IMR-90 (cell line): Measurements from ENCODE around the genes MRPL52 and PSMB11.

- RRBS = no CpG with 5 or more reads among the region's 4 CpGs
CAGE:
- cytosol, long polyA plus RNA = no peak
- long polyA plus RNA = no peak
- nucleus, long polyA plus RNA = no peak
Measured at GRCh38 chr14:21894253-21894537, 220.6 kb upstream of the OR4E1 start.

GRCh38 chr14:22472806-22473355 lies 116.1 kb downstream of the DAD1 start:
- RRBS = no CpG with 5 or more reads among the region's 8 CpGs
CAGE:
- cytosol, long polyA plus RNA = no peak
- long polyA plus RNA = no peak
- nucleus, long polyA plus RNA = no peak

- RRBS = no CpG with 5 or more reads among the region's 2 CpGs
CAGE:
- cytosol, long polyA plus RNA = no peak
- long polyA plus RNA = no peak
- nucleus, long polyA plus RNA = no peak
Measured at GRCh38 chr14:22482732-22483282, 106.2 kb downstream of the DAD1 start.

DNA sequence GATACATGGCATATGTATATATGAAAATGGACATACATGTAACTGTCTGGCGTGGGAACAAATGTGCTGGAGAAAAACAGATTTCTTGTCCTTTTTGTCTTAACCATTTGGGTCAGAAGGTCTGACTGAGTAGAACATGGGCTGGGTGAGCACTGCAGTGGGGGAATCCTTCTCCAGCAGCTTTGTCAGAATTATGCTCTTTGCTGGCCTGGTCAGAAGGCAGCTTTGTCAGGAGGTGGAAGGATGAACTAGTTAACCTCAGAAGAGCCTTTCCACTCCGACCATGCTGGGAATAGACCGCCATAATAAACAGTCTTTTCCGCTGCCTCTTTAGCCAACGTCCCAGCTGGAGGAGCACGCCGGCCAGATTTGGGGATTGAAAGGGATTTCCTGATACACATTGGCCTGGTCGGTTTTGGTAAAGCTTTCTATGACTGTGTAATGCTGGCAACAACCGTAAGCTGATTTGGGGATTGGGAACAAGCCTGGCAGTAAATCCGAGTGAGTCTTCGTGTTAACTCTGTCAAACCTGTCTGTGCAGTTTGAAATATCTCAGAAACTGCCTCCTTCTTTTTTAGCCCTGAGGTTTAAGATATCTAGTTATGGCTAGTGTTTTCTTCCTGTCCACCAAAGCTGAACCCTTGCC lies 87.1 kb downstream of the DAD1 start:
- RRBS = no CpG with 5 or more reads among the region's 11 CpGs
CAGE:
- cytosol, long polyA plus RNA = no peak
- long polyA plus RNA = no peak
- nucleus, long polyA plus RNA = no peak

- RRBS = 2% methylated on average over 6 of the region's 49 CpGs
CAGE:
- cytosol, long polyA plus RNA = start-site peak on the plus strand at chr14:22829874-22829924, 4,992 and 6,980 reads in 2 replicates
- long polyA plus RNA = start-site peak on the plus strand at chr14:22829889-22829951, 3,519 and 4,367 reads in 2 replicates
- nucleus, long polyA plus RNA = start-site peak on the plus strand at chr14:22829890-22829926, 733 and 2,463 reads in 2 replicates
Measured at GRCh38 chr14:22829421-22830630, at the start of gene MRPL52. TSS of gene MRPL52 (plus strand) at chr14:22829887.

GRCh38 chr14:22848705-22849923 lies 12.7 kb downstream of the MMP14 start:
- RRBS = no CpG with 5 or more reads among the region's 28 CpGs
CAGE:
- cytosol, long polyA plus RNA = no peak
- long polyA plus RNA = no peak
- nucleus, long polyA plus RNA = no peak

- RRBS = no CpG with 5 or more reads among the region's 6 CpGs
CAGE:
- cytosol, long polyA plus RNA = no peak
- long polyA plus RNA = no peak
- nucleus, long polyA plus RNA = no peak
Measured at GRCh38 chr14:22872874-22873275, 1.3 kb downstream of the LRP10 start.

DNA sequence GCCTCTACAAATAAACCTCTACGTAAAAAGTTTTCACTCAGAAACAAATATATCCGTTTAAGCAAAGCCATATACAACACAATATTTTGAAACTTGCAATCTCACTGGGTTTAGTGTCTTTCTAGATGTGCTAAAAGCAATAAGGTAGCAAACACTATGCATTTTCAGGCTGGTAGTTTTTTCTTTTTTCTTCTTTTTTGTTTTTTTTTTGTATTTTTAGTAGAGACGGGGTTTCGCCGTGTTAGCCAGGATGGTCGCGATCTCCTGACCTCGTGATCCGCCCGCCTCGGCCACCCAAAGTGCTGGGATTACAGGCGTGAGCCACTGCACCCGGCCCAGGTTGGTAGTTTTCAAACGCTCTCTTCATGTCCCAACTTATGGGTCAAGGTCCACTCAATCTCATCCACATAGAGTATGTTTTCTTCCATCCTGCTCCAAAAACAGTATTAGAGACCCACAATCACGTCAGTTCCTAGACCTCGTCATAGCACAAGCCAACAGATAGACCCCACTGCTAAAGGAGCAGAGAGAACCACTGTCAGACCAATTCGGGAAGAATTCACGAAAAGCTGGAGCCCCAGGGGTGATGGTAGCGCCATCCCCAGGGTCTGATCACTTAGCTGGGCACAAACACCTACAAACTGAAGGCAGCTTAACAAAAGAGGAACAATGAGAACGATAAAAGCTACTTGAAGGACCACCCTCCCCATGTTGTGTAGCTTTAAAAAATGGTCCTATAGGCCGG lies 1.4 kb downstream of the RBM23 start:
- RRBS = no CpG with 5 or more reads among the region's 21 CpGs
CAGE:
- cytosol, long polyA plus RNA = no peak
- long polyA plus RNA = no peak
- nucleus, long polyA plus RNA = no peak

- RRBS = no CpG with 5 or more reads among the region's 8 CpGs
CAGE:
- cytosol, long polyA plus RNA = no peak
- long polyA plus RNA = no peak
- nucleus, long polyA plus RNA = no peak
Measured at GRCh38 chr14:22979758-22980403, 2.5 kb downstream of the AJUBA start.

DNA sequence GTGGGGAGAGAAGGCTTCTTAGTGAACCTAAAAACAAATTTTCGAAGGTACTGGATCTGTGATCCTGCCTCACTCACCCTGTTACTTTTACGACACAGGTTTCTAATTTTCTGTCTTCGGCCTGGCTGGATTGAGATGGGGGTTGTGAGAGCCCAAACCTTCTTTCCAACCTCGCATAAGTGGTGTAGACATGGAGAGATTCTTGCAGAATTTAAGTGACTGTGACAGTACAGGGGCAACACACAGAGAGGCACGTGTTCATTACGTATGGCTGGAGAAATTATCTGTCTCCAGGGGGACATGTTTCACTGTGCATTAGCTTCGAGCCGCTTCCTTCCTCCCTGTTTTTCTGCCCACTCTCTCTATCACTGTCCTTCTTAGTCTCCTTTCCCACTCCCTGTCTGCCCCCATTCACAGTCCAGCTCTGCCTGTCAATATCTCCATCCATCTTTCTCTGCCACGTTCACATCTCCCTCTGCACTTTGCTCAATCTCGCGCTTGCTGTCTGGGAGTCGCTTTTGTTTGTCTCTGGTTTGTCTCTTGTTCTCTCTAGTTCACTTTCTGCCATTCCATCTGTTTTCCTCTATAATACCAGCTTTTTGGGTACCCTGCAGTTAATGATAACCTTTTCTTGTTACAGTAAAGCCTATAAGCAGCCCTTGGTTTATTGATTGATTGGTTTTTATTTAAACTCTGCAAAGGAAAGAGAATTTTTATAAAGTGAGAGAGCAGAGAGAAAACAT lies 11.5 kb upstream of the C14orf93 start:
- RRBS = no CpG with 5 or more reads among the region's 12 CpGs
CAGE:
- cytosol, long polyA plus RNA = no peak
- long polyA plus RNA = no peak
- nucleus, long polyA plus RNA = no peak

GRCh38 chr14:23041787-23042314 lies at the start of gene PSMB11:
TSS of gene PSMB11 (plus strand) at chr14:23042212.
- RRBS = no CpG with 5 or more reads among the region's 10 CpGs
CAGE:
- cytosol, long polyA plus RNA = no peak
- long polyA plus RNA = no peak
- nucleus, long polyA plus RNA = no peak

DNA sequence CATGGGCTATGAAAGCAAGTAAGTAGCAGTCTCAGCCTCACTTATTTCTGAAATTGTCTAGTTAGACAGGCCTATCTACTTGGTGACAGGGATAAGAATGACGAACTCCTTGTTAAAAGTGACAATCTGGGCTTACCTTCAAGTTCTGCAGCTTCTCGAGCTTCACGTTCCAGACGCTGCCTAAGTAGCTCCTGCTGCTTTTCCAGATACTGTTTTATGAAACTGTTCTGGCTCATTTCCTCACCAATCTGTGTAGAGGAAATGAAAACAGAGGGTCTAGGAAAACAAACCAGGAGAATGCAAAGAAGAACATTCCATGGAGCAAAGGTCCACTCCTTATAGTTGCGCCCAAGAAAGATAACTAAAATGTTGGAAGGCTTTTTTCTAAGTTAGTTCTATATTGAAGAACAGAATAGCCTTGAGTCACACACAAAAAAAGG lies 4.5 kb downstream of the ACIN1 start:
- RRBS = no CpG with 5 or more reads among the region's 5 CpGs
CAGE:
- cytosol, long polyA plus RNA = no peak
- long polyA plus RNA = no peak
- nucleus, long polyA plus RNA = no peak

DNA sequence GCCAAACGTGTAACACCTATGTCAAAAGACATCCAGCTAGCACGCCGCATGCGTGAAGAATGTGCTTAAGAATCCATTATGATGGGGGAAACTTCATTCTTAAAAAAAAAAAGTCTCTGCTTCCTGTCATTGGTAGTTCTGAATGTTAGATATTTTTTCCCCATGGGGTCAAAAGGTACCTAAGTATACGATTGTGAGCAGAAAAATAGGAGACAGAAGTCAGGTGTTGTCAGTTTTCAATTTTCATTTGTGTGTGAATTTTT lies 7.3 kb downstream of the PPP1R3E start:
- RRBS = no CpG with 5 or more reads among the region's 5 CpGs
CAGE:
- cytosol, long polyA plus RNA = no peak
- long polyA plus RNA = no peak
- nucleus, long polyA plus RNA = no peak

DNA sequence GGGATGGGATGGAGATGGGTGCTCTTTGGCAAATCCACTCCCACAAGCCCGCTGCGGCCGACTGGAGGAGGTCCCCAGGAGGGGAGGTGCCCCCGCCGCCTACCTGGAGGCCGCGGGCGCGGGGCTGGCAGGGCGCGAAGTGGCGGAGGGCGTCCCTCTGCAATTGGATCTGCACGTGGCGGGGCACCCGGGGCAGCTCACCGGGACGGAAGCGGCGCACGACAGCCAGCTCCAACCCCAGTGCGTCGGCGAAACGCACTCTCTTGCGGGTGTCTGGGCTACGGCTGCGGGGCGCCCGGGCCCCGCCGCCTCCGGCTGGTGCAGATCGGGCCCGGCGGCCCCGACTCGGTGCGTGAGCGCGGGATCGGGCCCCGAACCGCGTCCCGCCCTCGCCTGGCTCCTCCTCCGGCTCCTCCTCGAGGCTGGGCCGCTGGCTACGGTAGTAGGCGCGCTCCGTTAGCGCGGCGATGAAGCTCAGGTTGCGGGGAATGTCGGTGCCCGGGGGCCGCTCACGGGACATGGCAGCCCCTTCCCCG lies 534 bp downstream of the PPP1R3E start:
- RRBS = 1% methylated on average over 31 of the region's 63 CpGs
CAGE:
- cytosol, long polyA plus RNA = no peak
- long polyA plus RNA = no peak
- nucleus, long polyA plus RNA = no peak

DNA sequence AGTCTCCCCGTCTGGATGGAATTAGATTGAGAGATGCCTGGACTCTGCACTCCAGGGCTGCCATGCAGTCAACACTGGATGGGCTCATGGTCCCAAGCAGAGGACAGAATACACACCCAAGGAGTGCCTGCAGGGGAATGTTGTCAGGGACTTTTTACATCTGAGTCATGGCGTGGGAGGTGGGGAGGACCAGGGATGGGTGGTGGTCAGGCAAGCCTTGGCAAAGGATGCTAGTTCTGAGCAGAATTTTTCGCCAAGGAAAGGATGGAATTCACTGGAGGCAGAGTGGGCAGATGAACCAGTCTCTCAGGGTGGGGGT lies 1.6 kb downstream of the BCL2L2 start:
- RRBS = no CpG with 5 or more reads among the region's 3 CpGs
CAGE:
- cytosol, long polyA plus RNA = no peak
- long polyA plus RNA = no peak
- nucleus, long polyA plus RNA = no peak

DNA sequence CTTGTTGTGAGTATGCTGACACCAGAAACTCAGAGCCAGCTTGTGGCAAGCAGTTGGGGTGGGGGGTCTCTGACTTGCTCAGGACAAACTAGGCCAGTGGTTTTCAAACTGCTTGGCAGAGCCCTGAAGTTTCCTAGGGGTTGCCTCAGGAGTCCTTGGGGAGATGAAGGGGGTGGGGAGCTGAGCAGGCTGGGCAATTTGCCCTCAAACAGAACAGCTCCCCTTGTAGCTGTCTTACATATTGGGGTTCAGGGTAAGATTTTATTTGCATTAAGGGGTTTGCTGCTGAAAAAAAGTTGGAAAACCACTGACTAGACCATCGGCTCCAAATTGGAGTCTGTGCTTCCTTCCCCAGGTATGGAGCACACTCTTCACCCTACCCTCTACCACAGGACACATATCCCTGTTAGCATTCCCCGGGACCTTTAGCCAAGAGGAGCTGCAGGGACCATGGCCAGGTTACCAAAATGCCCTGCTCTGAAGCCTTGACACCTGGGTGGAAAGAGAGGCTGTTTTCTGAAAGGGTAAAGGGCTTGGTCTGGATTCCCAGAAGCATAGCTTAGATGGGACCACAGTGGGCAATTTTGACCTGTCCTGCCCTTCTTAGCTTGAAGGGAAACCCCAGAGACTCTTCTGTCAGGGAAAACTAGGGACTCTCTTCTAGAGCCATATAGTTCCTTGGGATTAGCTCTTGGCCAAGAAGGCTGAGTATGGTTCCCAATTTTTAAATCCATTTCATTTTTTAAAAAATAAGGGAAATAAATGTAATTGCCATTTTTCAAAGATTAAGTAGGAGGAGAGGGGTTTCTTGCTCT lies 4.2 kb downstream of the BCL2L2 start:
- RRBS = no CpG with 5 or more reads among the region's 2 CpGs
CAGE:
- cytosol, long polyA plus RNA = no peak
- long polyA plus RNA = no peak
- nucleus, long polyA plus RNA = no peak

DNA sequence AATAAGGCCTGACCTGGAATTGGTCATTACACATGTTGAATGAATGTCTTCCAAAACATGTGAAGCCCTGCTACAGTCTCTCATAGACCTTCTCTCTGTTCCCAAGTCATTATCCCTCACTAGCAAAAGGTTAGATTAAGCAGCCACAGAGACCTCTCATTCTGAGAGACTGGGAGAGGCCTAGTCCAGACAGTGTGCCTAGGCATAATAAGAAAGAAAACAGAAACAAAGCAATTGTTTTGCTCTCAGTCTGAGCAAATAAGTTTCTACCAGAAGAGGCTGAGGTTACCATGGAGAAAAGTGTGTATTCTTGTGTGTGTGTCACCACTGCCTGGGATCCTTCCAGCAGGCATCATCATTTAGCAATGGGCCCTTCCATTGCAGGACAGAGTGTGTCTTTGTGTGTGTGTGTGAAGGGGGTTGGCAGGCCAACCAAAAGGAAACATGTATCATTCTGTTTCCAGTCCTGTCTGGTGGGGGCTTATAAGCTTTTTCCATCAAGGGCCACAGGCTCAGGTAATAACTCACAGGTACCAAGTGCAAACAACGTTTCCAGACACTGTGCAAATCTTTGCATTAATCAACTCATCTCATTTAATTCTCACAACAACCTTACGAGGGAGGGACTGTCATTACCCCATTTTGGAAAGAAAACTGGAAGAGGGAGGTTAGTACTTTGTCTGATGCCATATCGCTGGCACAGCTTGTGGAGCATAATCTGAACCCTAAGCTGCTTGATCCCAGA lies 3.6 kb downstream of the EFS start:
- RRBS = no CpG with 5 or more reads among the region's 3 CpGs
CAGE:
- cytosol, long polyA plus RNA = no peak
- long polyA plus RNA = no peak
- nucleus, long polyA plus RNA = no peak

DNA sequence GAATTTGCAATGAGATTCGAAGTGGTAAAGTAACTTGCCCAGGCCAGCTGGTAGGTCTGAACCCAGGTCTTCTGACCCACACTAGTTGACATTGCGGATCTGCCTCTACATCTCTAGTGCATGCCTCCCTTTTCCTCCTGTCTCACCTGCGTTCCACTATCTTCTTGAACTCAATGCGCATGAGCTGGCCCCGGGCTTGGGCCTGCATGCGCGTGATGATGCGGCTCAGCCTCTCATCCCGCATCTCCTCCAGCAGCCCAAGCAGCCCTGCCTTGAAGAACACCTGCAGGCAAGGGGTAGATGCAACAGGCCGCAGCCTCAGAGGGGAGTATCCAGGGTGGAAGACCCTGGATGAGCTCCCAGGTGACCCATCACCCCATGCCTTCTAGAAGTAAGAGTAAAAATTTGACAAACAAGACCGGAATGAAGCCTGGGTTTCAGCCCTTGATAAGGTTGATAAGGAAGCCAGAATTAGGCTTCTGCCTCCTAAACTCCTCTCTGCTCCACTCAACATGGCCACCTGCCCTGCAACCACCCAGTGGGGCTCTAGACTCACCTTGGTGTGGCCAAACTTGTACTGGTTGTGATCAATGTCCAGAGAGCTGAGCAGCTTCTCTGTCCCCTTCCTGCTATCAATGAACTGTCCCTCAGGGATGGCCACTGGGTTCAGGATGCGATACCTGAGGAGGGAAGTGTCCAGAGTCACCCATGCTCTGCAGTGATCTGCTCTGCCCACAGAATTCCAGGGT lies 11.8 kb downstream of the MYH6 start:
- RRBS = no CpG with 5 or more reads among the region's 12 CpGs
CAGE:
- cytosol, long polyA plus RNA = no peak
- long polyA plus RNA = no peak
- nucleus, long polyA plus RNA = no peak

DNA sequence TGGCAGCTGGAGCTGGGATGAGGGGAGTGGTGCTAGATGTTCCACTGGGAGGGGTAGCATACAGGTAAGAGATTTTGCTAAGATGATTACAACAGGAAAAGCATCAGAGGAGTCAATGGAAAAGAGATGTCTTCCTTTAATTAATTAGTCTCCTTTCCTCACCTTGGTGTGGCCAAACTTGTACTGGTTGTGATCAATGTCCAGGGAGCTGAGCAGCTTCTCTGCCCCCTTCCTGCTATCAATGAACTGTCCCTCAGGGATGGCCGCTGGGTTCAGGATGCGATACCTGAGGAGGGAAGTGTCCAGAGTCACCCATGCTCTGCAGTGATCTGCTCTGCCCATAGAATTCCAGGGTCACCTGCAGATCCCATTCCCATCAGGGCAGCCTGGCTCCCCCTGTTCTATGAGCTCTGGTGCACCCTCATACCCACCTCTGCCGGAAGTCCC lies 9.9 kb downstream of the MYH7 start:
- RRBS = no CpG with 5 or more reads among the region's 3 CpGs
CAGE:
- cytosol, long polyA plus RNA = no peak
- long polyA plus RNA = no peak
- nucleus, long polyA plus RNA = no peak

- RRBS = no CpG with 5 or more reads among the region's 6 CpGs
CAGE:
- cytosol, long polyA plus RNA = no peak
- long polyA plus RNA = no peak
- nucleus, long polyA plus RNA = no peak
Measured at GRCh38 chr14:23469005-23469160, 620 bp upstream of the NGDN start.